ENCODE data around the genes TMEM169 and RPL37A.

- PRO-cap = no peak
Observed at GRCh38 chr2:215749059-215749435, 264.3 kb downstream of the MREG start.

GRCh38 chr2:215900354-215900688, 113.0 kb downstream of the MREG start:
- PRO-cap = no peak

DNA sequence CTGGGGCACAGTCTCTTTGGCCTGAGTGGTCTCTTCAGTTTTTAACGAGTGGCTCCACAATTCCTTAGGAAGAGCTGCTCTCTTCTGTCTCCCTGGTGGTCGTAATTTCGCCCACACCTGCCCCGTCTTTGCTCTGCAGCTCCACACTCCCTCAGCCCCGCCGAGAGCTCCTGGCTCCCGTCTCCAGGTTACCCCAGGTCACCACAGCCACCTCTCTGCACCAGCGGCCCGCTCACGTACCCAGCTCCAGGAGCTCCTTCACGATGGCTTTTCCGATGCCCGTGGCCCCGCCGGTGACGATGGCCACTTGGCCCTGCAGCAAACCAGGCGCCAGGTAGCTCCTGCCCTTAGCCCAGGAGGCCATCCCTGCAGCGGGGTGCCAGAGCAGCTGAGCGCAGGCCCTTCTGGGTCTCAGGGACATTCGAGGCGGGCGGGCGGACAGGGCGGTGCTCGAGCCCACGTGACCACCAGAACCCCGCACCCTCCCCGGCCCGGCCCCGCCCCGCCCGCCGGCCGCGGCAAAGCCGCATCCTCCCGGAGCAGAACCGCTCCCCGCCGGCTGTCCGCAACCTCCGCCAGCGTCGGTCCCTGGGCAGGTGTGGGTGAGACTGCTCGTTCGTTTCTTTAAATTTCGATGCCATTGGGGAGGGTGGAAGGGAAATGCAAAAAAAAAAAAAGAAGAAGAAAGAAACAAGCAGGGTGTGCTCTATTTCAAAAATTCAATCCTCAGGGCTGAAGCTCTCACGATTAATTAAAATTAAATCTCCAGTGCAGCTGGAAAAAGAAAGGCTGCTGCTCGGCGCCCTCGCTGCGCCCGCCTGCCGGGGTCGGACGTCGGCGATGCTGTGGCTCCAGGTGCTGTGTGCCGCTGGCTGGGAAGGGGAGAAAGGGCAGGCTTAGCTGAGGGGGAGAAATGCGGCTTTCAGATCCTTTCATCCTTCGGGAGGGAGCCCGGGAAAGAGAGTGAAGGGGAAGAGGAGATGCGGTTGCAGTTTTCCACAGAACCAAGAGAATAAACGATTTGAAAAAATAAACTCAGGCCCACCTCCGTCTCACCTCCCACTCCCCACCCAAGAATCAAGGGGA, at the start of gene TMEM169:
TSS of gene TMEM169 (plus strand) at position 542 of the 1,086 bp plus-strand sequence.
- PRO-cap = bidirectional peak, plus-strand start at position 521 of the sequence, minus-strand start at position 390 of the sequence; unidirectional peak, minus-strand start at position 600 of the sequence

GRCh38 chr2:216498580-216499670, at the start of gene RPL37A:
Gene RPL37A, plus strand, starts transcription at chr2:216498844.
- PRO-cap = bidirectional peak, plus-strand start at chr2:216498844, minus-strand start at chr2:216498687

DNA sequence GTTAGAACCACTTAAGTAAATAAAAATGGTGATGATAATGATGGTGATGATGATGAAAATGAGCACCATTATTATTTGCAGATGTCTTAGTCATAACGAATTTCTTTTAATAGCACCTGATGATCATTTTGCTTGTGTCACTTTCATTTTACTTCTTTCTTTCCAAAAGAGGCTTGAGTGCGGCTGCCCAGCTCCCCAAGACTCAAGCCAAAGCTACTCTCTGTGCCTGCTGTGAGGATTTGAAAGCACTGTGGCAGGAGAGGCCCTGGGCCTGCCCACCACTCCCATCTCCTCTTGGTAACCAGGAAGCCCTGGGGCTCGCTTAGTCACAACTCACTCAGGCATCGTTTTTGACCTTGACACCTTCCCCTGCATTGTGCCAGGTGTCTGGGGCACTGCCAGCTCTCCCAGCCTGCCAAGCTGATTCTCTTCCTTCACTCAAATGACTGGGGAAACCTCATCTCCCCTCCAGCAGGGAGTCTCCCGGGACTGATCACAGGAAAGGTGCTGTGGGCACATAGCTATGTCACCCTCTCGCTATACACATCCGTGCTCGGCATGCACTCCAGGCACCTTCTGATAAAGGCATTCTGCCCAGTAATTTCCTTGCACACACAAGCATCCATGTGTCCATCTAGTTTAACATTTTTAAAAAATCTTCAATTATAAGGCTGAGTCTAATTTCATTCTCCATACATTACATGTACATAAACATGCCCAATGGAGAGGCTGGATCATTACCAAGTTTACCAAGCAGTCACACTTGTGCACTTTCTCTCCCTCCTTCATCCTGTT, 41.3 kb downstream of the RPL37A start:
- PRO-cap = no peak

- PRO-cap = no peak
Observed at GRCh38 chr2:216572695-216573754, 60.2 kb upstream of the IGFBP2 start.

DNA sequence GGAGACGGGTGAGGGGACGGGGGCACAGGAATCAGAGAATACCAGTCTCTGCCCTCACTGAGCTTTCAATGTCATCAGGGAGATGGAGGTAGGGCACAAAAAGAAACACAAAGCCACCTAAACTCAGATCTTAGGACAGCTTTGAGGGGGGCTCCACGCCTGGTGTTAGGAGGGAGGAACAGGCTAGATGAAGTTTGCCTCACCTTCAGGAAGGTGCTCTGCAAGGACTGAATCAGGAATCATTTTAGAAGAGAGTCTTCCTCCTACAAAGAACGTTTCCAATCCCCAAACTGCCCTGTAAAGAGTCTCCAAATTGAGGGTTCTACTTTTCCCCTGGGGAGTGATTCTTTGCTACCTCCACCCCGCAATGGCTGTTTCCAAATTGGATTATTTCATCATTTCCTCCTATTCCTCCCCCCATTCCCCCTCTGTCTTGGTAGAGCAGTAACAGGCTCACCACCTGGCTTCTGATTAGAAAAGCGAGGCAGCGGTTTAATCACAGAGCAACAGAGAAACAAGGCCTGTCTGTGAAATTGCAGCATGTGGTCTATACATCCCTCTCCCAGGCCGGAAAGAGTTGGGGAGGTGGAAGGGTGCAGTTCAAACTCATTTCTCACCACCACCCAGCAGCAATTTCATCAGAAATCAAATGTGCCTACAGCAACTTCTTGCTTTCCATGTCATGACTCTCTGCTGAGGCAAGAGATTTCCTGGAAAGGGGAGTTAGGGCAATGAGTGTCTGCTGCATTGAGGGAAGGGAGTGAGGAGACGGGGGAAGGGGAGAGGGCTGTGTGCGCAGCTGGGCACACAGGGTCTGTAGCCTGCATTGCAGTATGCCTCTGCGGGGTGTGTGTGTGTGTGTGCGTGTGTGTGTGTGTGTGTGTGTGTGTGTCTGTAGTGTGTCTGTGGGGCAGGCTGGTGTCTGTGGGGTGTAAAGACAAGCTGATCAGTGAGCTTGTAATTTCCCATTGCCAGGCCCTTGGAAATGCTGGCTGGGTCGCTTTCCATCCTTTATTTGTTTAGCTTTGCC, 13.8 kb upstream of the IGFBP2 start:
- PRO-cap = no peak

GRCh38 chr2:216643619-216644727, 10.8 kb downstream of the IGFBP2 start:
- PRO-cap = no peak

DNA sequence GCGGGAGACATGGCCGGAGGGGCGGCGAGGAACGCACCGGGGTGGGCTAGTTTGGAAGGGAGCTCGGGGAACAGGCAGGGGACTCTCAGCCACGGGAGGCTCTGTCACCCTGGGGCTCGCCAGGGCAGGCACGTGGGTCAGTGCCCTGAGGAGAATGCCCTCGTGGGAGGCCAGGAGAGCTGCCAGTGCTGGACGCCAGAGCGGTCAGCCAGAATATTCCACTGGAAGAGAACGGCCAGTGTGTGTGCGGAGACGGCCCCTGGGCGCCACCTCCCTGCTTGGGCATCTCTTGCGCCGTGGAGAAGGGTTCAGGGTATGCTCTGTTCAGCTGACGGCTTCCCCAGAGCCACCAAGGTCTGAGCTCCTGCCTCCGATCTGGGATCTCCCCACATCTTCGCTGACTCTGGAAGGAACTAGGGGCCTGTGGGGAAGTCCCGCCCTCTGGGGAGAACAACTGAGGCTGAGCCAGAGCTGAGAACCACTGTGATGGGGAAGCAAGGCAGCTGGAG, 49.4 kb downstream of the TNP1 start:
- PRO-cap = no peak

DNA sequence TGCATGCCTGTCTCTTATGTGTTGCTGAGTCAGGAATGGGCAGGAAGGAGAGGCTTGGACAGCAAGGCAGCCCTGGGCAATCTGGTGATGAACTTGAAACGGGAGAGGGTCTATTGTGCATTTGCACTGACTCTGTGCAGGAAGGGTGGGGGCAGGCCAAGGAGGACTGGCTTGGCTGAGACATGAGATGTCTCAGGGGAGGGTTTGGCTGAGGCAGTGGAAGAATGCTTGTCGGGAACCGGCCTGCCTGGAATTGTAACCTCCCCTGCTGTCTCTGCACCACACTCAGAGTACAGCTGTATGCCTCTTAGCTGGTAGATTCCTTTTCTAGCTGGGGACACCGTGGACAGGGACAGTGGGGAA, 176.1 kb upstream of the TNP1 start:
- PRO-cap = no peak

GRCh38 chr2:217398850-217399262, 539.0 kb upstream of the TNP1 start:
- PRO-cap = no peak

- PRO-cap = no peak
Observed at GRCh38 chr2:217419129-217419690, 559.3 kb upstream of the TNP1 start.

GRCh38 chr2:217555457-217555743, 447.4 kb downstream of the TNS1 start:
- PRO-cap = no peak

GRCh38 chr2:217747625-217748280, 255.0 kb downstream of the TNS1 start:
- PRO-cap = no peak

DNA sequence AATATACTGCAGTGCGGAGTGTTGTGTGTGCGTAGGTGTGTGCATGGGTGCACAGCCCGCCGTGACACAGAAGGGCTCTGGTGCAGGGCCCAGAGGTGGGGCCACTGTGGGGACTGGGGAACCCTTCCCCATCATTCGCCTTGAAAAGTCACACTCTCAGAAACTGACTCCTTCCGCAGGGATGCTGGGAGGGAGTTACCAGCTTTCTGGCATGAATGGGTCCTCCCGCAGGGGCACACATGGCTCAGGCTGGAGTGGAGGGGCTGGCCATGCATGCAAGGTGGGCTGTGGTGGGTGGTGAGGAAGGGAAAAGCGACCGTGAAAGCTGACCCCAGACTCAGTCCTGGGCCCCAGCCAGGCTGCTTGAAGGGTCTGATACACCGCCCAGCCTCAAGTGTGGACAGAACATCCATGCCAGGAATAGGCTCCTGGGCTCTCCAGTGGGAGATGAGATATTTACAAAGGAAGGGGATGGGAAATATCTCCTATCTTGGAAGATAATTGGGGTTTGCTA, 201.1 kb downstream of the TNS1 start:
- PRO-cap = no peak

GRCh38 chr2:217808479-217808943, 194.3 kb downstream of the TNS1 start:
- PRO-cap = no peak

GRCh38 chr2:217851017-217852009, 151.5 kb downstream of the TNS1 start:
- PRO-cap = no peak

- PRO-cap = no peak
Observed at GRCh38 chr2:217863004-217863366, 139.8 kb downstream of the TNS1 start.

DNA sequence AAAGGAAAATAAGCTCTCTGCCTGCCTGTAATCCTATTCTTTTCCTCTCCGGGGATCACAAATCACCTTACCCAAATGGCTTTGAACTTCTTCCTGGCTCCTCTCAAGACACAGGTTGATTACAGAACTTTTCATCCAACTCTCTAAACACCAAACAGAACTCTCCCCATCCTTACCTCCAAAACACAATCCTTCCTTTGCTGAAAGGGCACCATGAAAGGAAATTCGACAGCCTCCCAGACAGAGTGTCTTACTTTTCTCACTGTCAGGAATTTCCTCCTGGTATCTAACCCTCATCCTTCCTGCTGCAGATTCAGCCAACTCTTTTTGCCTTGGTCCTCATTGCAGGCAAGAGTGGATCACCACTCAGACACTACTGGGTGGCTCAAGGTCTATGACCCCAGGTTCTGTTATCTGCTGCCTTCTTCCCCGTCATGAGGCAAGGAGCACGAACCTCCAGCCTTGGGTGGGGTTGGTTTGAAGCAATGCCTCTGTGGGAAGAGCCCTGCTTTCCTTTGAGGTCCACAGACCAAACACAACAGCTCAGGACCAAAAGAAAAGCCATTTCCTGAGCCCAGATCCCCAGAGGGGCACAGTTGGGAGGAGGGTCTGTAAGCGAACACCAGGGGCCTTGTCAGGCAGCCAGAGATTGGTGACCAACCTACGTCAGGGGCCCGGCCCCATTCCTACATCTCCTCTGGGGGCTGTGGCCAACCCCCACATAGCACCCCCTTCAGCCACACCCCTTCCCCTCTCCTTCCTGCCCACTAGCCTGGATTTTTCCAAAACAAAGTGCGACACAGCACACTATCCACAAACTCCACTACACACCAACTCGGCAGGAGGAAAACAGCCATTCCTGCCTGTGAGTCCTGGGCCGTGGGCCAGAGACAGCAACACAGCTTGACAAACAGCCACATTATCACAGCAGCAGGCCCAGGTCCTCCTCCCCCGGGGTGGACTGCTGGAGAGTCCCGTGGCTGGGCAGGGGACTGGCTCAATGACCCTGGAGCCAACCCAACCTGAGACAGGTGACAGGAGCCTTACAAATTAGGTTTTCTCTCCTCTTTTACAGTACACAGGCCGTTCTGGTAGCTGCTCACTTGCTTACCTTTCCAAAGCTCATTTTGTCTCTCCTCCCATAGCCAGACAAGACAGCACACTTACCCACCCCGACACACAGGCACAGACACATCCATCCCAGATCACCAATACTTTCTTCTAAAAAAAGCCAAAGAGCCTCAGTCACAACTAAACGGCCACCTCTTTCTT, 98.9 kb downstream of the TNS1 start:
- PRO-cap = no peak

GRCh38 chr2:217911192-217911969, 91.4 kb downstream of the TNS1 start:
- PRO-cap = no peak